CD14-positive monocyte (primary cell): ENCODE data around the genes CFAP36 and SANBR.

DNA sequence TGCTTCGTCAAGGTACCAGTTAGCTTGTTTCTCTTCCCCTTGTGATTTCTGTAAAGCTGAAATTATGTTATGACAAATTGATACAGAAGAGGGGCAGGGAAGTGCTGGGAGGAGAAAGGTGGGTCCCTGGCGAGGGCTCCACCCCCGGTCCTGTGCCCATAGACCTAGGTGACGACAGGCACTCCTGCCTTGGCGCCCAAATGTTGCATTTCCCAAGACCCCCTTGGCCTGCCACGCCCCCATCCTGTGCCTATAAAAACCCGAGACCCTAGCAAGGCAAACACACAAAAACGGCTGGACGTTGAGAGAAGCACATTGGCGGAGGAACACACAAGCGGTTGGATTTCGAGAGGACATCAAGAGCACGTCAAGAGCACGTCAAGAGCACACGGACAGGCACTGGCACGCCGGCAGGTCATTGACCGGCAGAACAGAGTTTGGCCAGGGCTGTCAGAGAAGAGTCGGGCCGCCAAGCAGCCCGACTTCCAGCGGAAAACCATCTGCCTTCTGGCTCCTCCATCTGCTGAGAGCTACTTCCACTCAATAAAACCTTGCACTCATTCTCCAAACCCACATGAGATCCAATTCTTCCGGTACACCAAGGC, 11.5 kb upstream of the RTN4 start:
- CAGE, long polyA plus RNA = no peak

- CAGE, long polyA plus RNA = no peak
Observed at GRCh38 chr2:55111611-55112227, 61.5 kb upstream of the RTN4 start.

- CAGE, long polyA plus RNA = no peak
Observed at GRCh38 chr2:55425256-55426022, 5.8 kb upstream of the CCDC88A start.

DNA sequence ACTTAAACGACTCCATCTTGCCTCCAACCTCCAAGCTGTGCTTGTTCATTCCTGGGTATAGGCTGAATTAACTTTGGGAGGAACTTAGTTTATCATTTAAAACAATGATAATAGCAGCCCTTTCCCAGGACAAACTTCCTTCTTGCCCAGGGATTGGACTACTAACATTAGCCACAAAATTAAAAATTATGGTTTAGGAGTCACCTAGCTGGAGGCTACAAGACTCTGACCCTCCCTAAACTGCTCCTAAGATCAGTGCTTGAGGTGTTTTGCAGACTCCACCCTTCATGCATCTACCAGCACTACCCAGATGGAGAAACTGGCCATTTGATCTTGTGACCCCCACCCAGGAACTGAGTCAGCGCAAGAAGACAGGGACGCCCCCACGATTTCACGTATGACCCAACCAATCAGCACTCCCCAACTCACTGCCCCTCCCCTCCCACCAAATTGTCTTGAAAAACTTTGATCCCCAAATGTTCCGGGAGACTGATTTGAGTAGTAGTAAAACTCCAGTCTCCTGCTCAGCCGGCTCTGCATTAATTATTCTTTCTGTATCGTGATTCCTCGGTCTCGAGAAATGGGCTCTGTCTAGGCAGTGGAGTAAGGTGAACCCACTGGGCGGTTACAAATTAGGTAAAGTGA, 40.1 kb upstream of the CCDC88A start:
- CAGE, long polyA plus RNA = no peak

- CAGE, long polyA plus RNA = start-site peak on the plus strand at chr2:55519582-55519686, 60 and 69 reads in 2 replicates
Observed at GRCh38 chr2:55519522-55519894, at the start of gene CFAP36. Gene CFAP36 (plus strand): TSS chr2:55519718.

DNA sequence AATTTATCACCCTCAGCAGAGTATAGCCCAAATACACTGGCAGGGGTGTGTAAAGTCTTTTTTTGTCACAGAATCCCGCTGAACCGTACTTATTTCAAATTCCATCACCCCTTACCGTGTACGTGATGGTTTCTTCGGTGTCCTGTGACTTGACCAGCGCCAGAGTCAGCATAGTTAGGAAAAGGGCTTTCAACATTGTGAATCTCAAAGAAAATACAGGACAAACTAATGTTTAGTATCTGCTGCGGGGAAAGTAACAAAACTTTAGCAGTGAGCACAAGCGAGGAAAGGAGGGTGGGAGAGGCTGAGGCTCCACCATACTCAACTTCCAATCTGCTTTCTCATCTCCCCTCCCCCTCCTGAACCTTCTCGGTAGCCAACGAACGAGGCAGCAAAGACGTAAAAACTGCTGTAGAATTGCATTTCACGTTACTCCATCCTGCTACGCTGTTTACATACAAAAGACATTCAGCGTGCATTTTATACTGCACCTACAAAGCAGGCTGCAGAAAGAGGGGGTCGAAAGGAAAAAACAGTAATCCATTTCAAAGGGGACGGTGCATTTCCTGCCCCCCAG, 1.2 kb downstream of the EFEMP1 start:
- CAGE, long polyA plus RNA = no peak

GRCh38 chr2:56009096-56009521, 85.5 kb upstream of the EFEMP1 start:
- CAGE, long polyA plus RNA = no peak

DNA sequence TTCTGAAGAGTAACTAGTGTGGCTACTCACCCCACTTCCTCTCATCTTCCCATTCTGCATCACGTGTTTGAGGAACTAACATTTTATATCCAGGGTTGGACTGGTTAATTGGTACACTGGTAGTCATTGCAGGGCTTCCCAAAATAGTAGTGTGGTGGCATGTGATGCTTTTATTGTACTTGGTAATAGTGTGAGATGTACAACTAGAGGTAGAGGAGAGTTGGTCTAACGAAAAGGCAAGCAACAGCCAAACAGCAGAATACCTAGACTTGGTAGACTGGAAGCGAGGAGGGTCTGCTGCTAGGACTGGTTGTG, 9.9 kb downstream of the VRK2 start:
- CAGE, long polyA plus RNA = no peak

- CAGE, long polyA plus RNA = no peak
Observed at GRCh38 chr2:58117750-58118648, 71.4 kb downstream of the VRK2 start.

- CAGE, long polyA plus RNA = no peak
Observed at GRCh38 chr2:58474233-58474524, 233.1 kb upstream of the FANCL start.

DNA sequence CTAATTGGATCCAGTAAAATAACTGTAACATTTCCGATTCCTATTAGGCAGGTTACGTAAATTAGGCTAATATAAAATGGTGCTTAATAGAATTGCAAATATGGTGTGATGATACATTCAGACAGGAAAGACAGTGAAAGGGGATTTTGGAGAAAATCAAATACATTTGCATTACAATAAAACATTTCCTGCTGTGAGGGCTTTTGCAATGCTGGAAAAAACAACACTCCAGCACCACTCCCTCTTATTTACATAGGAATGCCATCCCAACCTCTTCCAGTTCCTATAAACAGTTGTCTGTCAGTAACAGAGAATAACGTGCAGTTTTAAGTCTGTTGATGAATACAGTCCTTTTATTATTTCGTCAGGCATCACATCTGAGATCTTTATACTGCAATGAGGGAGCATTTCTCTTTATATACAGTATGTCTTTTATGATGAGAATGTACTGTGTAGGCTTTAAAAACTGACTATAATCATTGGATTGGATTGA, 298.9 kb upstream of the FANCL start:
- CAGE, long polyA plus RNA = no peak

DNA sequence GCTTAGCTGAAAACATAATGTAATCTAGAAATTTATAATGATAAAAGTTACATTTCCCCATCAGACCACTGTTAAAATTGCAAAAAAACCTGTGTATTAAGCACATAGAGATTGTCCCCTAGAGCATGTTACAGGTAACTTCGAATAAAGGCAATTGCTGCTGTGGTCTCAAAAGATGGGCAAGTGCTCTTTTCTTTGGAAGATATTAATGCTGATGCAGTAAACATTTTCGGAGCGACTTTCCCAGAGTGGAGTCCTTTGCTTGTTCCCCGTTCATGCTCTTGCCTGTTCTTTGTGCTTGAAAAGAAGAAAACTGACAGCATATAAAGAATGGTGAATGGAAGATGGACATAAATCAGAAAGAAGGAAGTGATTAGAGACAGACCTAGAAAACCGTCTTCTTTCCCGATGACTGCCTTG, 740.0 kb upstream of the FANCL start:
- CAGE, long polyA plus RNA = no peak

- CAGE, long polyA plus RNA = no peak
Observed at GRCh38 chr2:60353508-60354342, 199.7 kb downstream of the BCL11A start.

- CAGE, long polyA plus RNA = no peak
Observed at GRCh38 chr2:60417545-60418019, 135.9 kb downstream of the BCL11A start.

GRCh38 chr2:60516335-60516766, 37.1 kb downstream of the BCL11A start:
- CAGE, long polyA plus RNA = no peak

DNA sequence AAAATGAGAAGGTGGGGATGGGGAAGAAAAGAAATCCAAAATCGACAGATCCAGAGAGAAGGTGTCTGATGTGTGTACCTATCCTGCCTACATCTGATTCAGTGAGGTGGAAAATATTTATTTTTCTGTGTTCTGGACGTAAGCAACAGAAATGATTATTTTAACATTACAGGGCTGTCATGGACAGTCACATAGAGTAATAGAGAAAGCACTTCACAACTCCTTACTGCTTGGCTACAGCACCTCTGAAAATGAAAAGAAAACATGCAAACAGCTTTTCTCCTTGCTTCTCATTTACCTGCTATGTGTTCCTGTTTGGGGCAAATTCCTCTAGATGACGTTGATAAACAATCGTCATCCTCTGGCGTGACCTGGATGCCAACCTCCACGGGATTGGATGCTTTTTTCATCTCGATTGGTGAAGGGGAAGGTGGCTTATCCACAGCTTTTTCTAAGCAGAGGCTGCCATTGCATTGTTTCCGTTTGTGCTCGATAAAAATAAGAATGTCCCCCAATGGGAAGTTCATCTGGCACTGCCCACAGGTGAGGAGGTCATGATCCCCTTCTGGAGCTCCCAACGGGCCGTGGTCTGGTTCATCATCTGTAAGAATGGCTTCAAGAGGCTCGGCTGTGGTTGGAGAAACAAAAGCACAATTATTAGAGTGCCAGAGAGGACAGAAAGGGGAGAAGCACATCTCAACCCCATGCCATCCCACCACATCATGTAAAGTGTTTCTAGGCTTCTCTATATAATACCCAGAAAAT, 7.6 kb downstream of the BCL11A start:
- CAGE, long polyA plus RNA = no peak

- CAGE, long polyA plus RNA = no peak
Observed at GRCh38 chr2:60549373-60550152, 3.9 kb downstream of the BCL11A start.

- CAGE, long polyA plus RNA = no peak
Observed at GRCh38 chr2:60551627-60552247, 1.7 kb downstream of the BCL11A start.

DNA sequence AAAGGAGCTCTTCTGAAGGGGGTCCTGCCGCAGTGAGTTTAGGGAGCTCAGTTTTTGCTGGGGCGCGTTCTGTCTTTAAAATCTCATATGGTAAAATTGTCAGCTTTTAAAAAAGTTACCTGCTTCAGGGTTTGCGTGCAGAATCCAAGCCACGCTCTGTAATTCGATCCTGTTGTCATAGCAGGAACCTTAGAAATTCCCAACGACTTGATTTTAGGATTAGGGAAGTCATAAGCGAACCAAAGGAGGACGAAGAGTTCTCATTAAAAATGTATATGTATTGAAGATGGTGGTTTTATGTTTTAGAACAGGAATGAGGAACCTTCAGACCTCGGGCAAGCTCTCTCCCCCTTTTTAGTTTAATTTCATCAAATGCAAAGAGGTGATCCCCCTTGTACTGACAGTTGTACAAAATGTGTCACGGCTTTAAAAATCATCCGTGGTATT, 535 bp downstream of the REL start:
- CAGE, long polyA plus RNA = no peak

GRCh38 chr2:61065830-61066897, at the start of gene SANBR:
Gene SANBR (plus strand): TSS chr2:61065871.
- CAGE, long polyA plus RNA = no peak